Tongue (tissue), 2 donors: ENCODE data around the gene SMOC1.

DNA sequence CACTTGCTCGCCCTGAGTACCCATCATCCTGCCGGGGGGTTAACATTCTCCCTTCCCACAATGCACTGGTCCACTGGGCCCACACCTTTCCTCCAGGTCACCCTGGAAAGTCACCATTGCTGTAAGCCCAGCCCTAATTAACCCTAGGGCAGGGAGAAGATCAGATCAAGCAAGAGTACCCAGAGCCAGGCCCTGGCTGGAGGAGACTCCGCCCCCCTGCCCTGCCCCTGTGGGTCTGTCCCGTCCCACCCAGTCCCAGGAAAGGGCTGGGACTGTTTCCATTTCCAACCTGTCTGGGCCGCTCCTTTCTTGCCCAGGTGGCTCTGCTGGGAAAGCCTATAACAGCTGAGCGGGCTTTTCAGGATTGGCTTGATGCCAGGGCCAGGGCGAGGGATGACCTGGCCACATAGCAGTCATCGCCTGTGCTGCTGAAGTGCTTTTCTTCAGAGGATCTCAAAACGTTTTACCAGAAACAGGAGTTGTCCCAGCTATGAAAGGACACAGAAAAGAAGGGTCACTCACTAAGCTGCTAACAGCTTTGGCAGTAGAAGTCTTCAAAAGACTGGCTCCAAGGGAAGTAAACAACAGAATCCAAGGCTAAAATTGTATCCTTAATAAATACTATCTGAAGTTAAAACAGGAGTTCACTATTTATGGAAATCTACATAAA, 86.9 kb downstream of the ZFP36L1 start:
- RAMPAGE, long total RNA: no peak

DNA sequence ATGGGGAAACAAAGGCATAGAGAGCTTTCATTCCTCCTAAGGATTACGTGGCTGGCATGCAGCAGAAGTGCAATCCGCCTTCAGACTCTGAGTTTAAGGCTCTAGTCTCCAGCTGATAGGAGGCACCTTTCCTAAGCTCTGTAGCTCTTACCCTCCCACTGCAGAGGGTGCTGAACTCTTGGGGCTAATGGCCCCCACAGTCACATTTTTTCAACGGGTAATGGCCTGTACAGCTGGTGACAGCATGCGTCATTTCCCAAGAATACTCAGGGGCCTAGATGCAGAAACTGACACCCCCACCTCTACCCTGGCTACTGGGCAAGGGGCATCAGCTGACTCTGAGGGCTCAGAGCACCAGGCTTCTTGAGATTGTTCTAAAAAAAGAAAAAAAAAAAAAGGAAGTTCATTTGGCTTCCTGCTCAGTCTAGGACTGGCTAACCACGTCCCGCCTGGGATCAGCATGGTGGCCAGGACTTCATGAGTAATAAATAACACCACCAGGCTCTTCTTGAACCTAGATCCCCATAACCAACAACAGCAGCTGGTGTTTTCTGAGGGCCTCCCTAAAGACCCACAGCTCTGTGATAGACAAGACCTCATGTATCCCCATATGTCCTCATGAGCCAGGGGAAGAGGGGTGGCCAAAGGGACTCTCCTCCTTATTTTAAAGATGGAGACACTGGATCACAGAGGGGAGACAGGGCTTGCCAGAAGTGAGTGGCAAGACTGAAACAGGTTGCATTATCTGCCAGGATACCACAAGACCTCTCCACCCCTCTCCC, 35.2 kb downstream of the ZFP36L1 start:
- RAMPAGE, long total RNA: no peak

DNA sequence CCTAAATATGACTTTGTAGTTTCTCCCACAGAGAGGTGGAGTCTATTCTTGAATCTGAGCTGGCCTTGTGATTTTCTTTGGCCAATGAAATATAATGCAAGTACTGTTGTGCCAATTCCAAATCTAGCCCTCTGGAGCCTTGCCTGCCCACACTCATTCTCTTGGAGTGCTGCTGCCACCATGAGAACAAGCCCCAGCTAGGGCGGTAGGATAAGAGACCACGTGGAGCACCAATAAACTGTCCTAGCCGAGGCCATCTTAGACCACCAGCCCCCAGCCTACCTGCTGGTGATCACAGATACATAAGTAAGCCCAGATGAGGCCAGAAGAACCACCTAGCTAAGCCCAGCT, 17.9 kb downstream of the ZFP36L1 start:
- RAMPAGE, long total RNA: no peak

DNA sequence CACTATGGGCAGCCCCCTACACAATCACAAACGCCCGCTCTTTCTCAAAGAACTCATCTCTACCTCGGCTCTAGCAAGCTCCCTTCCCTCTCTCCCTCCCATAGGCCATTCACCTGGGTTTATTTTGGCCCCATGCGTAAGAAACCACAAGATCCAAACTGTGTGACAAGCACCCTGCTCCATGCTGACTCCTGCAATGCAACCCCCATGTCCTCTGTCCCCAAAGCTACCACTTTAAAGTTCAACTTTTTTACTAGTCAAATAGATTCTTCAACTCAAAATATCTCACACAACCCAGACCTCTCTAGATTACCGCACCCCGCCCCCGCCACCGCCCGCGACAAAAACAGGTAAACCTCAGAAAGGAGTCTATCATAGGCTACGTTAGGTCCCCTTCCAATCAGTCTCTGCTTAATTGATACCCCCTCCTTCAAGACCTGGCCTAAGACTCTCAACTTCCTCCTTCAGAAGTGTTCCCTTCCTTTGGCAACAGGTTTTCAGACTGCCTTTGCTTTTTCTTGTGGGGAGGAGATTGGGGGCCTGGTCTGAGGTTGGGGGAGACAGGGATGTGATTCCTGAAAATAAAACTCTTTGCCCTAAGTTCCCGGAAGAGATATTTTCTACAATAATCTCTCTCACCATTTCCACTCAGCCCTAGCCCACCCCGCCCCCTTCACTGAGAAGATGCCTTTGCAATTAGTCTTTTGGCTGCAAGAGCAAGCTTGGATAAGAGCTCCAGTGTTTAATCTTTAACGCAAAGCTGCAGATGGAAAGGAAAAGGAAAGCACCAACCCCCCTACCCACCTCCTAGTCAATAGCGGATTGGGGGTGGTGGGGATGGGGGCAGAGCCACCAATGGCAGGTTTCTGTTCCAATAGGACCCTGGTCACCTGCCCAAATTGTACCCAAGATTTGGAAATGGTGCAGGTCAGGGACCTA, 2.1 kb downstream of the ZFP36L1 start:
- RAMPAGE, long total RNA: no peak

- RAMPAGE, long total RNA: no peak
Observed at GRCh38 chr14:68795586-68796646, 3.0 kb upstream of the ZFP36L1 start.

DNA sequence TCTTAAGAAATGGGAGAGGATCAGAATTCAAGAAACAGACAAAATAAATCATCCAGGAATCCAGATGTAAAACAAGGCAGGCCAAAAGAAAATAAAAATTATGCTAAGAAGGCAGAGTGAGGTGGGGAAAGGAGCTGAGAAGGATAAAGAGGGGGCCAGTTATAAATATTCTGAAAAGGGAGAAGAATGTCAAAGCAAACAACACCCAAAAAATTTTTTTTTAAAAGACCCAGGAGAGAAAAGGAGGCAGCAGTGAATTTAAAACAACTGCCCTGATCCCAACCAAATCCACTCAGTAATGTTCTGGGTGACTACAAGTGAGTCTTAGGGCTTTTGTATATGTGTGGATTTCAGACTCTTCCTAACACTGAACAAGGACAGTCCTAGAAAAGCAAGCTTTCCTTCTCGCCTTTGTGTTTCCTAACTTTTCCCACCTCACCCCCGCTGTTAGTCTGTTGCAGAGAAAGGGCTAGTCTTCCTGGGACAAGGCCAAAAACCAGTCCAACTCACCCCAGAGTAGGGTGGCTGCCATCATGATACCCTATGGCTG, 16.4 kb upstream of the ZFP36L1 start:
- RAMPAGE, long total RNA: no peak

DNA sequence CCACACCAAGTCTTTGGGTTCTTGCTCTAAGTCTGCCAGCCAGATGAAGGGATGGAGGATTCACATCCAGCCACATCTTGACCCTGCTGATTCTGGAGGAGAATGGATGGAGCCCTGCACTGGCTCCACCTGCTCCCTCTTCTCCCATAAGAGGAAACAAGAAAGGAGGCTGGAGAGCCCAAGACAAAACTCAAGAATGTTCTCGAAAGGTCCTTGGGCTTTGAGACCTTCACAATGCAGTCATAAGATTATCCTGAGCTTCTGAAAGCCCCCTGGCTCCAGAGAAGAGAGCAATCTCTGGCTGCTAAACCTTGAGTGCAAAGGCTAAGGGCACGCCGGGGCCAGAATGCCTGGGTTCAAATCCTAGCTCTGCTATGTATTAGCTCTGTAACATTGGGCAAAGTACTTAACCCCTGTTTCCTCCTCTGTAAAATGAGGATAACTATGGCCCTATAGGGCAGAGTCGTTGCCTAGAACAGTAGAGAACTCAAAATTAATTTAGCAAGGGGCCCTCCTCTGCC, 20.9 kb upstream of the ZFP36L1 start:
- RAMPAGE, long total RNA: no peak

- RAMPAGE, long total RNA: no peak
Observed at GRCh38 chr14:68877861-68878758, 85.2 kb upstream of the ZFP36L1 start.

- RAMPAGE, long total RNA: no peak
Observed at GRCh38 chr14:68908133-68908530, 71.0 kb downstream of the ACTN1 start.

DNA sequence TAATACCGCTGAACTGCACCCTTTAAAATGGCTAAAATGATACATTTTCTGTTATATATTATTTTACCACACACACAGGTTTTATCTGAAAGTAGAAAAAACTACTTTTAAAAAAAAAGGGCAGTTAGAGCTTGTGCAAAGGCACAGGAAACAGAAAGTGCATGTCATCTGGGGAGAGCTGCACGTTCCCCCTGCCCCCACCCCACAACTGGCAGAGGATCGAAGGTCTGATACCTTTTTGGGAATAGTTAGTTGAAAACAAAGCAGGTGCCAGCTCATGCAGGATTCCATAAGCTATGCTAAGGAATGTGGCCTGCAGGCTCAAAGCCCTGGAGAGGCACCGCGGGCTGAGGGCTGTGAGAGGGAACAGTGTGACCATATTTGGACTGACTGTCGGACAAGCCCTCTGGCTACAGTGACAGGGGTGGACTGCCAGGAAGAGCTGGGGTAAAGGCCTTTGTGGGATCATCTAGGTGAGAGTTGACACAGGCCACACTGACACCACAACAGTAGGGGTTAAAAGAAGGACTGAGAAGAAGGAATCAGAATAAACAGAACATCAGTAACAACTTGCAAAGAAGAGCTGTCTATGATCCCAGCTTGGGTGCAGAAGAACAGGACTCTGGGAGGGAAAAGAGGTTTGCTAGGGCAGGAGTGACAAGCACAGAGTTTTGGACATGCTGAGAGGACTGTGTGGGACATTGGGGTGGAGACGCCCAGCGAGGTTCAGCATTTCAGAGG, 54.7 kb downstream of the ACTN1 start:
- RAMPAGE, long total RNA: no peak

DNA sequence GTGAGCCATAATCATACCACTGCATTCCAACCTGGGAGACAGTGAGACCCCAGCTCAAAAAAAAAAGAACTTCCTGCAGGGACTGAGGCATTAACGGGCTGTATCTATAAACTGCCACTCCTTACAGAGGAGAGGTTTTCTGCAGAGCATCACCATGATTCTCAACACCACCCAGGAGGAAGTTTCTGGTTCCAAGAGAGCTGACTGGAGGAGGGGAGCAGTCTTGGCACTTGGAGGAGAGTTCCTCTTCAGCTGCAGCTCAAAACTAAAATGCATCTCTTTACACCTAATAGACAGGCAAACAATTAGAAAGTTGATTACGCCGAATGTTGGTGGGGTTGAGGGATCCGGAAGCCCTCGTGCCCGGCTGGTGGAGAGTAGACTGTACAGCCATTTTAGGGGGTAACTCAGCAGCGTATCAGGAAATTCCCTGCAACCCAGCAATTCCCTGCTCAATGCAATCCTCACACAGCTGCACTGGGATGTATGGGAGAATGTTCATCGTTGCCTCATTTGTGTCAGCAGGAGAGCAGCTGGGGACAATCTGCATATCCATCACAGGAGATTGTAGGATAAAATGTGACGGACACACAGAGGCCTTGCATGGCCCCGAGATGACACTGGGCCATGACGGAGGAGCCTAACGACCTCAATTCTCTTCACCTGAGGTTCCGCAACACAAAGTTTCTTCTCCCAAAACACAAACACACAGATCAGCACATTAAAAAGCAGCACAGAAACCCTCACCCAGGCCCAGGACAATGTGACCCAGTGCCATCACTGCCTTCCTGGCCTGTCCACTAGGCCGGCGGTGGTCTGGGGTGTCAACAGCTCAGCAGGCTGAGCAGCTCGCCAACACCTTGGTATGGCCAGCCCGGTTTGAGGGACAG, 36.5 kb downstream of the ACTN1 start:
- RAMPAGE, long total RNA: no peak

DNA sequence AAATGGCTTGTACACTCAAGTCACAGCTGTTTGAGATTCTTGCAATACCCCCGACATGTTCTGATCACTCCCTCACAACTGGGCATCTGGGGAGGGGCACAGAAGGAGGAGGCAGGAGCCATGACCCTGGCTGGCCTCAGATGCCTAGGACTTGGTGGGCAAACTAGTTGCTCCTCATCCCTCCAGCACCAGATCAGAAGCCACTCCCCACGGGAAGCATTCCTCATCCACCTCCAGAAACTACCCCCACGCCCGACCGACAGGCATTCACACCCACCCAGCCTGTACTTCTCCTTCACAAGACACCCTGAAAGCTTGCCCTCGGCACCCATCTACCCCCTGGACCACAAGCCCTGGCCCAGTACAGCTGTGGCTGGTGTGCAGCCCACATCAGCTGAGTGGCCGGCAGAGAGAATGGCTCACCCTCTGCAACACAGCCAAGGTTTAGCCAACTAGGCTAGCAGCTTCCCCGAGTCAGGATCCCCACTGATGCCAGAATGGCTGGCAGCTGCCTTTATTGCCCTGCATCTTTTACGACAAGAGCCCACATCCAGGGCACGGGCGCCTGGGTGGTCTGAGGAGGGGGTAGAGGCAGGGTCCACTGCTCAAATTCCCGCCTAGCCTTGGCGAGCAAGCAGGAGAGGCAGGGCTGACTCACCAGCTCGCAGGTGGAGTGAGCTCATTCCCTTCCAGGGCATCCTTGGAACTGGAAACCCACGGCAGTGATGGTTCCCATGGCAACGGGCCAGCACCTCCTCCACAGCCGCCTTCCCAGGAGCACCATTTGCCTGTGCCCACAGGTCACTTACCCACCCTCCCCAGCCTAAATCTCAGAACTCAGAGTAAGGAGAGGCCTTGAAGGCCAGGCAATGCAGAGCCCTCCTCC, 17.2 kb downstream of the ACTN1 start:
- RAMPAGE, long total RNA: no peak

GRCh38 chr14:69614473-69615064, 3.2 kb downstream of the SUSD6 start:
- RAMPAGE, long total RNA: no peak

- RAMPAGE, long total RNA: no peak
Observed at GRCh38 chr14:69616237-69616600, 4.8 kb downstream of the SUSD6 start.

GRCh38 chr14:69649221-69649674, 37.9 kb downstream of the SUSD6 start:
- RAMPAGE, long total RNA: no peak

- RAMPAGE, long total RNA: no peak
Observed at GRCh38 chr14:69657884-69658415, 46.6 kb downstream of the SUSD6 start.

- RAMPAGE, long total RNA: no peak
Observed at GRCh38 chr14:69878957-69879601, at the start of gene SMOC1. SMOC1 (plus strand) TSS chr14:69879416.

GRCh38 chr14:70186712-70187246, 2.0 kb downstream of the SLC8A3 start:
- RAMPAGE, long total RNA: no peak

DNA sequence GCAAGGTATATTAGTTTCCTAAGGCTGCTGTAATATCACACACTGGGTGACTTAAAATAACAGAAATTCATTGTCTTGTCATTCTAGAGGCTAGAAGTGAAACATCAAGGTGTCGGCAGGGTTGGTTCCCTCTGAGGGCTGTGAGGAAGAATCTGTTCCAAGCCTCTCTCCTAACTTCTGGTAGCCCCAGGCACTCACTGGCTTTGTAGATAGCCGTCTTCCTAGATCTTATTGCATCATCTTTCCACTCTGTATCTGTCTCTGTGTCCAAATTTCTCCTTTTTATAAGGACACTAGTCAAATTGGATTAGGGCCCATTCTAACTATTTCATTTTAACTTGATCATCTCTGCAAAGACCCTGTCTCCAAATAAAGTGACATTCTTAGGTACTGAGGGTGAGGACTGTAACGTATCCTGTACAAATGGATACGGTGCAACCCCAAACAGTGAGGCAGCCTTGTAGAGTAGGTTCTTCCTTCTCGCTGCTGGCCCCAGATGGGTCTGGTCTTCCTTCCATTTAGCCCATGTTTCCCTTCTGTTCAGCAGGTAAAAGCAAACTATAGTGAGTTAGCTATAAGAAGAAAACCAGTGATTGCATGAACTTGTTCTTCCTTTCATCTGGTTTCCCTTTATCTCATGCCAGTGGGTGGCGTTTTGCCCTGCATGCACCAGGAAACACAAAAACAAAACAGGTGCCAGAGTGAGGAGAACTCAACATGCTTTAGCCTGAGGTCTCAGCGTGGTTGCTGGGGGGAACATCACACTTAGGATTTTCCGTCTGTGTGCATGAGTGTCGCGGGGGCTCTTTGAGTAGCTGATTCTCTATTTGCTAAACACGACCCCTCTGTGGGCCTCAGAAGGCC, 19.5 kb downstream of the TTC9 start:
- RAMPAGE, long total RNA: no peak

- RAMPAGE, long total RNA: no peak
Observed at GRCh38 chr14:70698365-70698806, 56.7 kb downstream of the TTC9 start.